SP-49 (cell line): ENCODE data around the gene MFSD2A.

DNA sequence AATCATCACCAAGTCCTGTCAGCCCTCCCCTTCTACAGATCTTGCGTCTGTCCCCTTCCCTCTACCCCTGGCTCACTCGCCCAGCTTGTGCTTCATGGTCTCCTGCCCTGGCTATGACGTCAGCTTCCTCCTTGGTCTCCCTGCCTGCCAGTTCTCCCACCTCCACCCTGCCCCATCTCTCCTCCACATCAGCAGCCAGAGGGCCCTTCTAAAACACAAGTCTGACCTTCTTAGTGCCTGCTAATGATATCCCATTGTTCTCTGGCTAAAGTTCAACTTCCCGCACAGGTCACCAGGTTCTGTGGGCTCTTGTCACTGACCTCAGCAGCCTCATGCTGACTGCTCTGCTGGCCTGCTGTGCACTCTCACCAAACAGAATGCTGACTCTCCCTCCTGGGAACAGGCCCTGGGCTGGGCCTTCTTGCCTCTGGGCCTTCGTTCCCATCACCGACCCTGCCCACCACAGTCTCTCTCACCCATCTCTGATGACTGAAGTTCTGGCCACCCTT, 24.7 kb upstream of the MYCL start:
- PRO-cap, result no peak

DNA sequence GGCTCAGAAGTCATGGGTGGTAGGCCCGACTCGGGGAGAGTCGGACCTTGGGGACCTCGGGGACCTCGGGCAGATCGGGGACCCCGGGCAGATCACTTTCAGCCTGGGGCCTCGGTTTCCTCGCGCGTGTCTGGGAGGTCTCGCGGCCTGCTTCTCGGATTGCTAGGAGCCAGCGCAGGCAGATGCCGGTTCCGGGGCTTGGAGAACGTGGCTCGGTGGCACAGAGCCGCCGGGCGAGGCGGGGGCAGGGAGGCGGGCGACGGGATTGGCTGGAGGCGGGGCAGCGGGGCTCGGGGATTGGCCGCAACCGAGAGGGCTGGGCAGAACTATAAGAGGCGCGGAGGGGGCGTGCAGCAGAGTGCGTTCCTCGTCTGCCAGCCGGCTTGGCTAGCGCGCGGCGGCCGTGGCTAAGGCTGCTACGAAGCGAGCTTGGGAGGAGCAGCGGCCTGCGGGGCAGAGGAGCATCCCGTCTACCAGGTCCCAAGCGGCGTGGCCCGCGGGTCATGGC, at the start of gene MFSD2A:
Gene MFSD2A (plus strand): TSS at position 356 of the 508 bp plus-strand sequence.
- PRO-cap, result unidirectional peak, plus-strand start at position 356 of the sequence

- PRO-cap, result no peak
These were observed 5.7 kb downstream of the MFSD2A start for GRCh38 chr1:39960566-39961113.

DNA sequence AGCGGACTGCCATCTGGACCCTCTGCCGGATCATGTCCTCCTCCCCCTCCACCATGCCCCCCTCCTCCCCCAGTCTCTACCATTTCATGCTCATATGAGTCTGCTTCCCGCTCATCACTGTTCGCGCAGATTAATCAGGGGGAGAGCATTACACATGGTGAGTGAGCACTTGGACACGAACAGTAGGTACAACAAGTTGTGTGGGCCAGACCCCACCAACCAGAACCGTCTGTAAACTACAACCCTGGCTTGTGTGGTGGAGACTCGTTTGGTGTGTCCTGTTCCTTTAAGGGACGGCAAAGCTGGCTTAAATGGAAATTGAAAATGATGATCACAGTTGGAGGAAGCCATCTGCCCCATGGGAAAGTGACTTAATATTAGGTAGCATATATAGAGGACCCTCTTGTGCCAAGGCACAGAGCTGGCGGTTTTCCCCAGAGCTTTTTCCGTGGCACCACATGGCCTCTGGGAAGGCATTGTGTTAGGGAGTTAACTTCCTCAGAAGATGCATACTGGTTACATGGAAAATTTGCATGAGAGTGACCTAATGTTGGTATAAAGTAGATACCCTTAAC, 27.1 kb downstream of the CAP1 start:
- PRO-cap, result no peak

DNA sequence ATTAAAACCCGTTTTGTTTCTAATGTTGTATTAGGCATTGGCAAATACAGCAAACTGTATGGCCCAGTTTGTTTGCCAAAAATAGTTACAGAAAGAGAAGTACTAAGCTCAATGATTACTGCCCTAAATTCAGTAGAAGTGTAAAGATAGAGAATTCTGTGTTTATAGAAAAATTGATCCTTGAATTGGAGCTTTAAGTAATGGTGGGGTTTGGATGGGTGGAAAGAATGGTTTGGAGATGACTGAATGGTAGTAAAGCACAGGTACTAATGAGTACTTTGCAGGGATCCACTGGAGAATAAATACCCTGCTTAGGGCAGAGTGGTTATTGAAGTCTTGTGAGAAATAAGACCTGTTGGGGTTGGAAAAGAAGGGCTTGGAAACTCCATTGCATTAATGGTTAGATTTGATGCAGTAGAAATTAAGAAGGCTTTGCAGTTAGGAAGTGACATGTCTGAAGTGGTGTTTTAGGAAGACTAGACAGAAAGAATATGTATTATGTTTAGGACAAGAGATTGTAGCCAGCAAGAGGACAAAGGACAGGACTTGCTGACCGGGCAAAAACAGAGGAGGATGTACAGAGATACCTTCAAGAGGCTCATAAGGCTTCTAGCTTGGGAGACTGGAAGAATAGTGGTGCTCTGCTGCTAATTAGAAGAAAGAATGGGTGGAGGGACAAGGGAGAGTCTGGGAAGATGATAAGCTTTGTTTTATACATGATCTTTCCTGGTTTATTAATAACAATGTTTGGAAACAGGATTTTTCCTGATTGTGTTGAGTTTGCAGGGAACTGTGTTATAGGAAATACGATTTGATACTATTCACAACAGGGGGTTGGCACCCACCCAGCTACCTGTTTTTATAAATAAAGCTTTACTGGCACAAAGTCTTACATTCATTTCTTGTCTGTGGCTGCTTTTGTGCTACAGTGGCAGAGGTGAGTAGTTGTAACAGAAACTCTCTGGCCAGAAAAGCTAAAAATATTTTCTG, 37.3 kb upstream of the TMCO2 start:
- PRO-cap, result no peak

DNA sequence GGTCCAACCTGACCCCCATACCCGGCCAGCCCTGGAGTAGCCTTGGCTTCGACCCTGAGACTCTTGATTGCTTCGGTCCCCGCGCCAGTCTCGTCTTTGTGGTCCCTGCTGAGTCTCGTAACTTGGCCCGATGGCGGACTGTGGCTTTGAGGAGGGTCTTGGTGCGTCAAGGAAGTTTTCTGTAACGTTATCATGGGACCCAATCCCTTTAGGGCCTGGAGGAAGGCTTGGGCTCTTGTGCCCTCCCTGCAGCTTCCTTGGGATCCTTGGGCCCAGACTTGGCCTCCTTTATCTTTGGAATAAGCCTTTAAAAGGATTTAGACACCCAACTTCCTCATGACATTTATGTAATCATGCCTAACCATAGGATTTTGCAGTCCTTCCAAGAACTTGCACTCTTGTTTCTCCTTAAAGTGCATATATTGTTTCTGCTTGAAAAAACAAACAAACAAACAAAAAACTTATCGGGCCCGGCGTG, 412 bp downstream of the ZMPSTE24 start:
- PRO-cap, result no peak

- PRO-cap, result no peak
These were observed 25.0 kb upstream of the COL9A2 start for GRCh38 chr1:40341898-40342675.

GRCh38 chr1:40380048-40380356, 6.5 kb downstream of the SMAP2 start:
- PRO-cap, result no peak

- PRO-cap, result no peak
These were observed 33.0 kb downstream of the SMAP2 start for GRCh38 chr1:40406423-40407036.

- PRO-cap, result no peak
These were observed 27.9 kb upstream of the ZFP69B start for GRCh38 chr1:40422289-40422872.

DNA sequence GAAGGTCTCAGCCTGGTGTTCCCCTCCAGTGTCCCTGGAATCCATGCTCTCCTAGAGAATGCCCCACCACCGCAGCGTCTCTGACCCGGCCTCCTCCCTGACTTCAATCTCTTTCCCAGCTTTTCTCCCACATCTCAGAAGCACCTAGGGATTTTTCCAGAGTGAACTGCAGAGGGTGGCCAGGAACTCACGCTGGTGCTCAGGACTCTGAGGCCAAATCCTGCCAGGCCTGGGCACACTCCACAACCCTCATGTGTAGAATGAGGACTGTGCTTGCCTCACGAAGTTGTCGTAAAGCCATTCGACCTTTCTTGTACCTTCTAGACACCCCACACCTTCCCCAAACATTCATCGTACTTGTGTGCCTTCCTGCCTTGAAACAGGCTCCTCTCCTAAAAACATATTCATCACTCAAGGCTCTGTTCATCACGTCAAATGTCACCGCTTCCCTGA, 2.5 kb downstream of the CITED4 start:
- PRO-cap, result no peak

- PRO-cap, result no peak
These were observed 6.1 kb upstream of the CITED4 start for GRCh38 chr1:40868101-40868828.

GRCh38 chr1:40872297-40872723, 10.1 kb upstream of the CITED4 start:
- PRO-cap, result no peak

GRCh38 chr1:41238376-41239282, 3.5 kb downstream of the SCMH1 start:
- PRO-cap, result no peak

DNA sequence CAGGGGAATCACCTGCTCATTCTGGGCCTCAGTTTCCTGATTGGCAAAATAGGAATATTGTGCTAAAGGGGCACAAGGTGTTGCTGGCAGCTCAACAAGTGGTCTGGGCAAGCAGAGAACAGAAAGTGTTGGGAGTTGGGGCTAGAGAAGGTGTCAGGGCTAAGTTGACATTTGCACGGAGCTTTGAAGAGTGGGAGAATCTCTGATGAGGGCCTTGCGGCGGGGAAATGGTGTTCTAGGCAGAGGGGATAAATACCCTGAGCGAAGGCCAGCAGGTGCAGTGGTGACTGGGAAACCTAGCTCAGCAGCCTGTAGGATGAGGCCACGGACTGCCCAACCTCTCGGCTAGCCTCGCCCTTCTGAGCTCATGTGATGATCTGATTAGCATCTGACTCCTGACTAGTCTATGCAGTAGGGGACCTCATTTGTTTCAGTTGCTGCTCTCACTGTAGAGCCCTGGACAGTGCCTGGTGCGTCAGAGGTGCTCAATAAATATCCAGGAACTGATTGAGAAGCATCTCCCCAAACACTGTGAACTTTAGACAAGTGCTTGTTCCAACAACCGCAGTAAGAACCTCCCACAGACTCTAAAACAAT, 118.0 kb upstream of the SCMH1 start:
- PRO-cap, result no peak

- PRO-cap, result no peak
These were observed 120.0 kb upstream of the SCMH1 start for GRCh38 chr1:41362129-41362419.

DNA sequence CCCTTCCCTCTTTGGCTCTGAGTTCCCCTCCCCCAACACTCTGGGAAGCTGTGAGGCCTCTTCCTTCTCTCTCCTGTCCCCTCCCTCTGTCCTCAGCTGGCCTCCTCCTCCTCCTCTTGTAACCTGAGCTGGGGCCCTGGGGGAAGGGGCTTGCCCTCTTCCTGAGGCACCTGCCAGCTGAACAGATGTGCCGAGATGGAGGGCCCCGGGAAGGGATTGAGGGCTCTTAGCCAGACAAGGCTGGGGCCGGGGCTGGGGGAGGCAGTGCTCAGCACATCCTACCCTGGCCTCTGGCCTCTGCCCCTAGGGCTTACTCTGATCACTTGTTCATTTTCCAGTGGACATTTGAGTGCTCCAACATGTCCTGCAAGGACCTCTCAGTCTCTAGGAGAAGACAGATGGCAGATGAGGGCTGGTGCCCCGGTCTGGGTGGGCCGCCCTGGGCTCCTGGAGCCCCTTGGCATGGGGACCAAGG, 112.6 kb downstream of the EDN2 start:
- PRO-cap, result no peak

- PRO-cap, result no peak
These were observed 147.1 kb upstream of the EDN2 start for GRCh38 chr1:41631728-41631927.

DNA sequence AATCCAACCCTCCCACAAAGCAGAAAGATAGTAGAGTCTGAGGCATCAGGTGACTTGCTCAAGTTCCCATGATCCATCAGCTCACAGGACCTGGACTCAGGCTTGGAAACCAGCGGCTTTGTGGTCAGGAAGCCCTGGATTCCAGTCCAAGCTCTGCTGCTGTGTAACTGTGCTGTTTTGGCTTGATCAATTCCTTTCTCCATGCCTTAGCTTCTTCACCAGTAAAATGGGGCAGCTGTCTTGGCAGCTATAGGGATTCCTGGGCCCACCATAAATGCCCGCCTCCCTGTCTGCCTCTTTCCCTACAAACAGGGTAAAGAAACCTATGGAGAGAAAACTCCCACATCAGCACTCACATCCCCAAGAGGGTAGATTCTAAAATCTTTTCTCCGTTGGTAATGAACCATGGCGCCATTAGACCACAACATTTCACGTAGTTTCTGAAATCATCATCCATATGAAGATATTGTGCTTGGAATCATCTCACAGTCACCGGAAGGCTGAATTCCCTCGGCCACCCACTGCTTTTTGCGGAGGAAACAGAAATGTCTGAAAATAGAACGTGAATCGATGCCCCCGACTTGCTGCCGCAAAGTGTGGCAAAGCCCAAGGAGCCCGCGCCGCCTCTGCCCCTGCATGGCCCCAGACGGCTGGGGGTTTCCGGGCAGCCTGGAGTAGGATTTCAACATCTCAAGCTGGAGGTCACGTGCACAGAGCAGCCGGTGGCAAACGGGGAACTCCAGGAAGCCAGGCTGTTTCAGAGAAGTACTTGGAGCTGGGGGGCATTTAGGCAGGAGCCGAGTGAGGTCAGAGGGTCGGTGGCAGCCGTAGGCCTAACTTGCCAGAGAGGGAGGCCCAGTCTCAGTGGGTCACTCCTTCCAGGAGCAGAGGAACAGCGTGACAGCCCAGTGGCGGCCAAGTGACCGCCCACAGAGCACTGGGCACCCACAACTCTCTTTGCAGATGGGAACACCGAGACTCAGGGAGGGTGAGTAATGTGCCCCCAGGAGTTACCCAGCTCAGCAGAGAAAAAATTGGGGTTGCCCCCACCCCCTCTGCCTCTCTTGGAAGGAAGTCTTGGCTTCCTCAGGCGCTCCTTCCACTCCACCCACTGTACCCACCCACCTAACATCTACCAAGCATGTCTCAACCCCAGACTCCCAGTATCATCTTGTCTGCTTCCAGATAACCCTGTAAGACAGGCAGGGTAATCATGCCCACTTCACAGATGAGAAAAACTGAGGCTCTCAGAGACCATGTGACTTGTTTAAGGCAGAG, 179.7 kb downstream of the HIVEP3 start:
- PRO-cap, result bidirectional peak, plus-strand start at position 786 of the sequence, minus-strand start at position 622 of the sequence

DNA sequence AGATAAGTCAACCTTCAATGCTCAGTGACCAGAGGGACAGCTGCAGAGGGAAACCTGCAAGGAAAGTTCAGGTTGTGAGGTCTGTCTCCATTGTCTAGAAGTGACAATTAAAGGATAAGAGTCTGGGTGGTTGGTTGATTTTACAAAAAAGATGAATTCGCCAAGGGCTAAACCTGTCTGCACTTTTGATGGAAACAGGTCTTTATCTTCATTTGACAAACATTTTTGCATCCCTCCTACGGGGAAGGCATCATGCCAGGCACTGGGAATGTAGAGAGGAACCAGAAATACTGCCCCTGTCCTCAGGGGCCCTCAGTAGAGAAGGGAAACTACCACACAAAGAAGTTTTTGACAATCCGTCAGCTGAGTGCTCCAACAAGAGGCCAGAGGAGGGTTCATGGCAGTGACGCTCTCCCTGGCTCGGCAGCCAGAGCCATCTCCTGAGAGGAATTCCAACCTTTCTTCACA, 154.2 kb downstream of the HIVEP3 start:
- PRO-cap, result no peak